Aortic smooth muscle cell (primary cell): Measurements from ENCODE around the genes CPEB1, WDR73, ZNF592 and PDE8A.

GRCh38 chr15:82647137-82648212 is at the start of gene CPEB1:
CPEB1 (minus strand) TSS chr15:82647363.
- RRBS, result 5% methylated on average over 68 of the region's 137 CpGs

DNA sequence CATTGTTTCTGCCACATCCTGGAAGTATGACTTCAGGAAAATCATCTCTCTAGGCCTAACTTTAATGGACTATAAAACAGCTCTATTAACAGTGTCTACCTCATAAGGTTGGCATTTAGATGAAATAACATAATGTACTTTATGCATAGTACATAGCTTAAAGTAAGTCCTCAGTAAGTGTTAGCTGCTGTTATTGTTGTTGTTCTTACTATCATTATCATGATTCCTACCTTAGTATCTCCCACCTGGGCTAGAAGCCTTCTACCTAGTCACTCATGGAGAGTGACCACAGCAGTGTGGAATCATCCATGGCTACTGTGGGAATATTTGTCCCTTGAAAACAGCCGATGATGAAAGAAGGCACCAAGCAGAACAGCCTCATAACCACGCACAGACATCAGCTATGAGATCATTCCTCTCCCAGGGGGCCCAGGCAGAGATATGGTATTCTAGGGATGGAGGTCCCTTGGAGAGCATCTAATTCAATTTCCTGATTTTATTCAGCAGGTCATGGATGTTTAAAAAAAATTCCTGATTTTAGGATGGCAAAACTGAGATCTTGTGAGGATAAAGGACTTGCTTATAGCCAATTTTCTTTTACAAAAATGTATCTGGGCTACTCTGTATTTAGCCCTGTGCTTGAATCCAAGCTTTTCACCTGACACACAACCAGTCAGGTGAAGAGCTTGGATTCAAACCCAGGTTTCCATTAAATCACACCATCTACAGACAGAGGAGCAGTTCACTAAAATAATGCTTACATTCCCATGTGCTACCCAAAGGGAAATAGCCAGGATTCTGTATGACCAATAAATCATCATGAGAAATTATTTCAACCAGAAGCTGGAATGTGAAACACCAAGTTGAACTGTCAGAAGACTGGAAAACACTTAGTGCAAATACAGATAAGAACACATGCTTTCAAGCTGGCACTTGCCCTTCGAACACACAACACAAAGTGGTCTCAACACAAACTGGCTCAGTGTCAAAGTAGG is 1.7 kb downstream of the FSD2 start:
- RRBS, result no CpG with 5 or more reads among the region's 3 CpGs

DNA sequence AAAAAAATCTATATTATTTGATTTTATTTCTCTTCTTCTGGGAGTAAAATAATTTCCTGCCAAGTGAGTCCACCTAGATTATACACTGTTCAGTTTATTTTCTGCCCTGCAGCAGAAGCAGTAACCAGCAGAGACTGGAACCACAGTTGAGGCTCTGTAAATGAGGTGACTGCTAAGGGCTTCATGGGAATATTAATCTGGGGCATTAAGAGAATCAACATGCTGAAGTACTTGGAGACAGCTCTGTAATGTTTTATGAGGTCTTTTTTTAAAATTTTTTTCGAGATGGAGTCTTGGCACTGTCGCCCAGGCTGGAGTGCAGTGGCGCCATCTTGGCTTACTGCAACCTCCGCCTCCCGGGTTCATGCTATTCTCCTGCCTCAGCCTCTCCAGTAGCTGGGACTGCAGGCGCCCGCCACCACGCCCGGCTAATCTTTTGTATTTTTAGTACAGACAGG is 2.6 kb downstream of the WHAMM start:
- RRBS, result no CpG with 5 or more reads among the region's 9 CpGs

GRCh38 chr15:82849320-82850549 is 40.3 kb downstream of the WHAMM start:
- RRBS, result no CpG with 5 or more reads among the region's 25 CpGs

GRCh38 chr15:82933616-82934060 is 18.9 kb downstream of the HOMER2 start:
- RRBS, result no CpG with 5 or more reads among the region's 8 CpGs

DNA sequence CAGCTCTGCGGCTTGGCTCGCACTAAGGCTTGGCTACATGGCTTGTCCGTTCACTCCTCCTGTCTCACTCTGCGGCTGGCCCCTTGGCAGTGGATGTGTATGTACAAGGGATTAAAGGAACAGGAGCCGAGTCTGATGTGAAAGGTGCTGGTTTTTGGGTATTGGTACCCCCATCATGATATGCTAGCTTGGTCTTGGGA is 12.5 kb downstream of the TM6SF1 start:
- RRBS, result no CpG with 5 or more reads among the region's 5 CpGs

GRCh38 chr15:83928792-83929527 is 275.0 kb downstream of the ADAMTSL3 start:
- RRBS, result no CpG with 5 or more reads among the region's 5 CpGs

- RRBS, result no CpG with 5 or more reads among the region's 1 CpG
Measured at GRCh38 chr15:84554870-84555107, 46.0 kb upstream of the ZSCAN2 start.

DNA sequence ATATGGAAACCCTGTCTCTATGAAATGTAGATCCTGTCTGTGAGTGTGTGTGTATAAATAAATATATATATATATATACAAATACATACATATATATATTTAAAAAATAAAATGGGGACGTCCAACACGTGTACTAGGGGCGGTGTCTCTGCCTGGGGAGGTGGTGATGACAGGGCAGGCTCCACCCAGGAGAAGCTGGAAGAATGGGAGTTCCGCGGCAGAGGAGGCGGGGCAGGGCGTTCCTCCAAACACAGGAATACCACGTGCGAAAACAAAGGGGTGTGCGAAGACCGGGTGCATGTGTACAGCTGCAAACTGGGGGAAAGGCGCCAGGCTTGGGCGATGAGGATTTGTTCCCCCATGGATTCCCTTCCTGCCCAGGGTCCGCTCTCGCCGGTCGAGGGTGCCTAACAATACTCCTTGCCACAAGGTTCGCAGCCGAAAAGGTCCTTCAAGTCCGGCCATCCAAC is 557 bp upstream of the ZSCAN2 start:
- RRBS, result 3% methylated on average over 8 of the region's 20 CpGs

DNA sequence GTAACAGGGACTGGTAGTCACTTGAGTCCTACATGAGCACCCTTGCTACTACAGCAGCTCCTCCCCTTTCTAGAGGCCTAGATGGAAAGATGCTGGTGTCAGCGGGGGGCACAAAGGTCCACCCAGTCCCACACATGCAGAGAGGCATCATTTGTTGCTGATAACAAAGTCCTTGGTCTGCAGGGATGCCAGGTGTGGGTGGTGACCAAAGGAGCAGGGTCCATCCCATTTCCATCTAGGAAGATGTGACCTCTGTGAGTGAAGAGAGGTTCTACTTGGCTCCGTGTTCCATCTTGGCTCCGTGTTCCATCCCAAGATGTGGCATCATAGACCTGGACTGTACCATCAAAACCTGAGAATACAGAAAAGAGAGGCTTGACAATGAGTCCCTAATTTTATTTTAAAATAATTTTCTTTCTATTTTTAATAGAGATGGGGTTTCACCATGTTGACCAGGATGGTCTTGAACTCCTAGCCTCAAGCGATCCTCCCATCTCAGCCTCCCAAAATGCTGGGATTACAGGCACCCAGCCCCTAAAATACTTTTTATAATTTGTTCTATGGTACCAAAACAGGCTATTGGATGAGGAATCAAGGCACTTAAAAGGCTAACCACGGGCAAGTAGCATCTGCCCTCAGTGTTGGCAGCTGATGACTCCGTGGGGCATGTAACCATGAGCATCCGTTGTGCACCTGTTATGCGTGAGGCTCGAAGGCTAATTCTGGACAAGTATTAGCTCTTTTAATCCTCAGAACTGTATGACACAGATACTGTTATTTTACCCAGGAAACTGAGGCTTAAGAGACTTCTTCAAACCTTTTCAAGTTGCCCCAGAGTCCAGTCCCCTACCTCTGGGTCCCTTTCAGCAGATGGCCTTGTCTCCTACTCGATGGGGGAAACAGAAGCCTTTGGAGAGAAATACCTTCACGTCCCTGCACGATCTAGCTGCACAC is 10.4 kb downstream of the WDR73 start:
- RRBS, result no CpG with 5 or more reads among the region's 12 CpGs

- RRBS, result under 1% methylated on average over 11 of the region's 58 CpGs
Measured at GRCh38 chr15:84653425-84654643, at the start of gene WDR73. WDR73 (minus strand) TSS chr15:84654283.

DNA sequence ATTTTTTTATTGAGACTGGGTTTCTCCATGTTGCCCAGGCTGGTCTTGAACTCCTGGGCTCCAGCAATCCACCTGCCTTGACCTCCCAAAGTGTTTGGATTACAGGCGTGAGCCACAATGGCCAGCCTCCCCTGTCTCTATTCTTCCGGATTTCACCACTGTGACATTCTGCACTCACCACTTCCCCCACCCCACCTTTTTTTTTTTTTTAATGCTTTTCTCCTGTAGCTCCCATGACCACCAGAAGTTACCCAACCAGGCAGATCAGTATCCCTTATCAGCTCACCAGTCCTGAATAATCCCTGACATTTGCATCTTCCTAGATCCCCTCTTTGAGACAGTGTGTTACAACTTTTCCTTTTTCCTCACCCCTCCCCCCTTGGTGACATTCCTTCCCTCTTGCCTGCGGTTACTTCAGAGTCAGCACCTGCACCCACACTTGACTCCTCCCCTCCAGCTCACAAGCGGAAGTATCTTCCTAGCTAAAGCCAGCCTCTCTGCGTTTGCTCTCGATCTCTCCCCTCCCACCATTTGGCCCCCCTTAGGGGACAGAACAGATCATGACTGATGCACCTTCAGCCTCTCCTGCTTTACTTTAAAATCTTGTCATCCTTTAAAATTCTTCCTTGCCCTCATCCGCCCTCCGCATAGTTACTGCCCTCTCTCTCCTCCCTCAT is 13.4 kb upstream of the ZNF592 start:
- RRBS, result no CpG with 5 or more reads among the region's 8 CpGs

DNA sequence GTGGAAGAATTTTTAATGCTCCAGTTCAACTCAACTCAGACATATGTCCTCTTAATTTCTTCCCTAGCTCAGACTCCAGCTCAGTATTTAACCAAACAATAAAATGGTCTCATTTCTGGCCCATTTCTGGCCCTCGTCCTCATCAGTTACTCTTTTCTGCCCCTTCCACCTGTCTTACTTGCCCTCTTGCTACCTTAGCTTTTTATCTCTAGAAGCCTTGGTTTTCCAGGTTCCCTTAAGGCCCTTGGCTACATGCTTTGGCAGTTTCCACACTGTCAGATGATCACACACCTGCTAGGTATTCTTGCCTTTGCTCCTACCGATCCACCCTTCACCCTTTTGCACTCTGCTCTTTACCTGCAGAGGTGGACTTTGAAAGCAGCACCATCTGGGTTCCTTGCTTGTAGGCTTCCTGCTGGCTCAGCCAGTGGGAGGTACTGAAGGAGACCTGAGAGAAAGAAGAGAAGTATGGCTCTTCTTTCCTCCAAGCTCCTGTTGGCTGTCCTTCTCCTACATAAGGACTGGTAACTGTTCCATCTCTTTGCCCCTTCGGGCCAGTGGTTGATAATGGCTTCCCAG is 7.4 kb upstream of the ZNF592 start:
- RRBS, result no CpG with 5 or more reads among the region's 3 CpGs

DNA sequence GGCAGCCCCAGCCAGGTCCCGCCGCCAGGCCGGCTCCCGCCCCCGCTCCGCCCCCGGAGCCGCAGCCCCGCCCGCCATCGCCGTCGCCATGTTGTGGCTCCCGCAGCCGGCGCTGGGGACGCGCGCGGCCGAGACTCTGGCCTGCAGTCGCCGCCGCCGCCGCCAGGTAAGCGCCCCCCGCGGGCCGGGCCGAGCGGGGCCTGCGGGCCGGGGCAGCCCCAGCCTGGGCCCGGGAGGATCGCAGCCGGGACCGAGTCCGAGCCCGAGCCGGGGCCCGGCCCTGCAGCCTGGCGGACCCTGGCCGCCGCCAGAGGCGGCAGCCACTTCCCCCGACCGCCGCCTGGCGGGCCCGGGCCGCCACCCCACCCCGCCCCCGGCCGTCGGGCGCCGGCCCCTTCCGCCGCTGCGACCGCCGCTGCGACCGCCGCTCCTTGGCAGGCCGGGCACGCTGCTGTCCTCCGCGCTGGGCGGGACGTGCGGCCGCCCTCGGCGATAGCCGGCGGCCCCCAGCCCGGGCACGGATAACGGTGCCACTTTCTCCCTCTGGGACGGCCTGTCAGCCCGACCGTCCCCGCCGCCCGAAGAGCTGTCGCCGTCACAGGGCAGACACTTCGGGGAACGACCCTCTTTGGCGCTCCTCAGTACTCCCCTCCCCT is at the start of gene ZNF592:
TSS of gene ZNF592 (plus strand) at position 94 of the 656 bp plus-strand sequence.
- RRBS, result 1% methylated on average over 52 of the region's 92 CpGs

DNA sequence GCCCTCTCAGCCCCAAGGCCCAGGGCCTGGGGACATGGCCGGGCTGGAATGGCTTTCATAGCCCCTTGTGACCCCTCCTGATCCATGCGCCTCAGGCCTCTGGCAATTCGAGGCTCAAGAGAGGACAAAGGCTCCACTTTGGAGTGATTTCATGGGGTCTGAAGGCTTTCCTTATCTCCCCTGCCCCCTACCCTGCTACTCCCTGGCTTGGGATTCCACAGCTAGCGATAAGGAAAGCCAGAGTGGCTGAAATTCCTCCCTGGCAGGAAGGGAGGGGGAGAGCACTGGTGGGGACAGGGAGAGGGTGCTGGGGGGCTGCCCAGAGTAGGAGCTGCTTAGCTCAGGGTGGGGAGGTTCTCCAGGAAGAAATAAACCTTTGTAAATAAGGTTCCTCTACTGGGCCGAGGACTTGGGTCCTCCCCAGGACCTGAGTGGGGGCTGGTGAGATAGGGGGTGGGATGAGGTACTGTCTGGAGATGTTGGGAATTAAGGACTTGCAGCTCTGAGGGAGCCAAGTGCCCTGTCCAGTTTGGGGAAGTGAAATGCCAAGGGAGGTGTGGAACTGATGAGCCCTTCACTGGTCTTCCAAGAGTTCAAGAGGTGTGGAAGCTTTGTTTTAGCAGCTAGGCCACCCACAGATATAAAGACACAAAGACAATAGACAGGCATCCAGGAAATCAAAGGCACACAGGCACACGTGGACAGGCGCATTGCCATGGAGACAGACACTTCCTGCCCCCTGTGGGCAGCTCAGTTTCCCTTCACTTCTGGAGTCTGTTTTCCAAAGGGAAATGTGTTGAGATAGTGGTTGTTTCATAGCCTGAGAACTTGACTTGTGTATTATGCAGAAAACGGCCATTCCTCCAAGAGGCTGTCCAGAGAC is 789 bp downstream of the ALPK3 start:
- RRBS, result no CpG with 5 or more reads among the region's 8 CpGs

DNA sequence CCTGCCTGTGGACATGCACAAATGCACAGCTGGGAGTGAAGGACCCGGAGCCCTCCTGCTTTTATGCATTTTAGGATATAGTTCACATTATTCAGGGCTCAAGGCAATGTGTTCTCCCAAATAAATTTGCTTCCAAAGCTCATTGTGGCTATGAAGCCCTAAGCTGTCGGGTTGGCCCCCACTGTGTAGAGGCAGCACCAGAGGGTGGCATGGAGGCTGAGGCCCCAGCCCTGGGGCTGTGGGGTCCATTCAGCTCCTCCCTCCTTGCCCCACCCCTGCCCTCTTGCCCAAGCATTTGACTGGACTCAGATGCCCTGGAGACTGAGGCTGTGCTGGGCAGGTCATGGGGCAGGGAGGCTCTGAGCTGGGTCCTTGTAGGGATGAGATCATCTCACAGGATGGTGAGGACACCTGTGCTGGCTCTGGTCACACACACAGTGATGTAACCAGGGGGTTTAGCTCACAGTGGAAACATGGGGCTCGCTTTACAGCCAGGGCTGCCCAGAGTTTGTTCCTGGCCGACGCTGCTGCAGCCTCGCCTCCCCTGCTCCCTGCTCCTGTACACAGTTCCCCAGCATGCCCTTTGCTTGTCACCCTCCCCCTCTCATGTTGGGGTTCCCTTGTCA is 17.8 kb downstream of the ALPK3 start:
- RRBS, result no CpG with 5 or more reads among the region's 6 CpGs

DNA sequence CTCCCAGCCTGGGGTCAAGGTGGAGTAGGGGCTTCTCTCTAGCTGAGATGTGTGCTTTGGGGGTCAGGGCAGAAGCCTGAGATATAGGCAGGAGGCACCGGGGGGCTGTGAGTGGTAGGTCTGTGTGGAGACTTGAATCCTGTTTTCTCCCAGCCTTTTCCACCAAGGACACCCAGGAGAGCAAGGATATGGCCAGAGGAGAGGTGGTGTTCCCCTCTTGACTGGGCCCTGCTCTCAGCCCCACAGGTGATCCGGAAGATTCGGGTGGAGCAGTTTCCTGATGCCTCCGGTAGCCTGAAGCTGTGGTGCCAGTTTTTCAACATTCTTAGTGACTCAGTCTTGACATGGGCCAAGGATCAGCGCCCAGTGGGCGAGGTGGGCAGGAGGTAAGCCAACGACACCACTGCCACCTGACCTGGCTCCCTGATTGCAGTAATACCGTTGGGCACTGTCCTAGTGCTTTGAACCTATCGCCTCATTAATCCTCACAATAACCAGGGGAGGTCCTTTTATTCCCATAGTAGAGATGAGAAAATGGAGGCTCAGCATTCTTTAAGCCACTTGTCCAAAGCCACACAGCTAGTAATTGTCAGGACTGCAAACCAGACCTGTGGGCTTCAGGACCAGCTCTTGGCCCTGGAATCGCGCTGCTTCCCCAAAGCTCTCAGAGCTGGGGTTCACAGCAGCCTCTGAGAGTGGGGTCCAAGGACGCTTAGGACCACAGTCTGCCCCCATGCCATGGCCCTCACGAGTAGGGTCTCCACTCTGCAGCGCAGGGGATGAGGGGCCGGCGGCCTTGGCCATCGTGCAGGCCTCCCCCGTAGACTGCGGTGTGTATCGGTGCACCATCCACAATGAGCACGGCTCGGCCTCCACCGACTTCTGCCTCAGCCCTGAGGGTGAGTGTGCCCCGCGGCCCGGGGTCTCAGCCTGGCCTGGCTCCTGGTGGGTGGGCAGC is 25.2 kb upstream of the SLC28A1 start:
- RRBS, result no CpG with 5 or more reads among the region's 26 CpGs

- RRBS, result 1% methylated on average over 39 of the region's 124 CpGs
Measured at GRCh38 chr15:84981571-84982373, at the start of gene PDE8A. PDE8A (plus strand) TSS chr15:84981856.

DNA sequence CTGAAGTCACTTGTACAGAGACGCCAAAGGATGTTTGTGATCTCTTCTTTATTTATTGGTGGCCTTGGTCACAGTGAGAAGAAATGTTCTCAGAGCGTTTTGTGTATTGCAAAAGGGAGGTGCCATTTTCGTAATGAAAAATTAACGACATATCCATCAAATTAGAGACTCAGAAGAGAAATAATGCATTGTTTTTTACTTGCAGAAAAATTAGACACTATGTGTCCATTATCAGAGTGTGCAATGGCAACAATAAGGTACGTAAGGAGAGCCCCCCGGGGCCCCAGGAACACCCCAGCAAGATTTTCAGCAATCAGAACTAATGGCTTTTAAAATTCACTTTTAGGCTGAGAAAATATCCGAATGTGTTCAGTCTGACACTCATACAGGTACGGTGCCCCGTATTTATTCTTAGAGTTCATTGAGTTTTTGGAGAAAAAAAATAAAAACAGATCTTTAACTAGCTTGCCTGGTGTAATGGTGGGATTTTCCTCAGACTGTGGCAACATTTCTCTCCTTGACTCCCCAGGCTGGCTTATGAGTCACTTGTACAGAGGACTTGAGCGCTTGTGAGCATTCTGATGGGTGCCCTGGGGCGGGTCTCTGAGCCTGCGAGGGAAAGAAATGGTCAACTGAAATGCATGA is 118.3 kb downstream of the PDE8A start:
- RRBS, result no CpG with 5 or more reads among the region's 12 CpGs